Osteoblast (primary cell): ENCODE measurements around the genes MAST1, FARSA and LYL1.

- CAGE, long polyA plus RNA, result no peak
- RRBS, result no CpG with 5 or more reads among the region's 2 CpGs
These were observed 885 bp downstream of the ZNF136 start for GRCh38 chr19:12163791-12164171.

GRCh38 chr19:12266321-12266779 is 28.3 kb downstream of the ZNF44 start:
- CAGE, long polyA plus RNA, result no peak
- RRBS, result no CpG with 5 or more reads among the region's 17 CpGs

- CAGE, long polyA plus RNA, result no peak
- RRBS, result no CpG with 5 or more reads among the region's 16 CpGs
These were observed 6.1 kb upstream of the WDR83OS start for GRCh38 chr19:12675152-12675949.

GRCh38 chr19:12681033-12681701 is 513 bp downstream of the DHPS start:
- CAGE, long polyA plus RNA, result no peak
- RRBS, result 1% methylated on average over 15 of the region's 38 CpGs

DNA sequence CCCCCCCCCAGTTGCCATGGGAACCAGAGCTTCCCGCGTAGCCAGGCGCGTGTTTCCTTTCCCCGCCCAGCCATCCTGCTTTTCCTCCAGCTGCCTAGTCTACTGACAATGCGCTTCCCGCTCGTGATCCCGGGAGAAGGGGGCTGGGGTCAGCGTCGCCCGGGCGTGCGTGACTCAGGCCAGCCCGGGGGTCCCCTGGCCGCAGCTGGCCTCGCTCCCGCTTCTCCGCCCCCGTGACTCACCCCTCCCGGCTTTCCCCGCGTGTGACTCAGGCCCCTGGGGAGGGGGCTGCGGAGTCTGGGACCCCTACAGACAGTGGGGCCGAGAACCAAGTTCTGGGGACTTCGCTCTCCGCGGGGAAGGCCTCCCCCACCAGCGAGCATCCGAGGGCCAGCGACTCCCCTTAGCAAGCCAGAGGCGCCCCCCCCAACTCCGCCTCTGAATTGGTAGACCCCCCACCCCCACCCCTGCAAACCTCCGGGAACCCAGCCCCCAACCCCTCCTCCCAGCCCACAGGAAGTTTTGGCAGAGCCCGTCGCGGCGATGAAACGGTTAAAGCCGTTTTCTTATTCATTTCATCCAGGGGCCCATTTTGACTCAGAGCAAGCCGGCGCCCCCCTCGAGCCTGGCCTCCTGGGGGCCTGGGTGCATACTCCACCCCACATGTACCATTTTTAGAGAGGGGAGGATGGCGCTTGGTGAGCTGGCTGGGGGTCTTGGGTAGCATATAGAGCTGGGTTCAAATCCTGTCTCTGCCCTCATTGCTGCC is 7.7 kb upstream of the HOOK2 start:
- CAGE, long polyA plus RNA, result no peak
- RRBS, result 2% methylated on average over 7 of the region's 44 CpGs

DNA sequence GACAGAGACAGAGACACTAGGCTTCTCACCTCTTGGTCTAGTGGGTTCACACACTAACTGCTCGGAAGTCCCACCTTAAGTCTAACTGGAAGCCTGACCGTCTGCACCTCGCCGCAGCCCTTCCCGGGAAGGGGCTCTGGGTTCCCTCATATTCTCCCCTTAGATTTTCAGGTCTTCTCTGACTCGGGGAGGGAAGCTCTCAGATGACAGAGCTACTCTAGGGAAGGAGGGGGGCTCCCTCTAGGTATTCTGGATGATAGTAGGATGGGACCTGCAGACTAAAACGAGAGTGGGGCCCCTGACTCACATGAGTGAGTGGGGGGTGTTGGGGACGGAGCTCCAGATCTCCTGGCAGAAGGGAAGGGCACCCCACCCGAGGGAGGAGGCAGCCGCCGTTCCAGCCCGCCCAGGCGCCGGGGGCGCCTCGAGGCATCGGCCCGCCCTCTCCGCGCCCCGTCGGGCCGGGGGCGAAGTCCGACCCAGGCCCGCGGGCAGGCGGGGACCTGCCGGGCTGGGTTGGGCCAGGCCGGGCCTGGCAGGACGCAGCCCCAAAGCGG is 2.0 kb upstream of the JUNB start:
- CAGE, long polyA plus RNA, result no peak
- RRBS, result 2% methylated on average over 19 of the region's 32 CpGs

- CAGE, long polyA plus RNA, result no peak
- RRBS, result under 1% methylated on average over 12 of the region's 15 CpGs
These were observed 157 bp downstream of the JUNB start for GRCh38 chr19:12791582-12791704.

DNA sequence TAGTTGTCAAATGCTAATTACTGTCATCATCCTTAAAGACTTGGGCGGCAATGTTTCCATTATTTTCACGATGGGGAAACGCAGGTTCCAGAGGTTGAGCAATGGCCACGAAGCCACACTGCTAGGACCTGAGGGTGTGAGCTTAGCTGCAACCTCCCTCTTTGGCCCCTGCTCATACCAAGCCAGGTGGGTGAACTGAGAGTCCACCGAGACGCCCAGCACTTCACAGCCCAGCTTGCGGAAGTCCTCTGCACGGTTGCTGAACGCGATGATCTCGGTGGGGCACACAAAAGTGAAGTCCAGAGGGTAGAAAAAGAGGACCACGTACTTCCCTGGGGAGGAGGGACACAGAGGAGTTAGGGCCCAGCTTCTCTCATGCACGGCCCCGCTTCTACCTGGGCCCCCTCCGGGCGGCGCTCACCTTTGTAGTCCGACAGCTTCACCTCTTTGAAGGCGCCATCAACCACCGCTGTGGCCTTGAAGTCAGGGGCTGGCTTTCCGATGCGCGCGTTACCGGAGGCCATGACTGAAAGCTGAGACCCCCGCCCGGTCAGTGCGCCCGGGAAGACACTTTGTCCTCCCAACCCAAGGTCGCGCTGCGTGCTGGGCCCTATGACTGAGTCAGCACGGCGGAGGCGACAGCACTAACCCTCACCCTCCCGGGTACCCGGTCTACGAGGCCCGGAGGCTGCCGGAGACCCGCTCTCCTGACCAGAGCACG is 702 bp downstream of the PRDX2 start:
- CAGE, long polyA plus RNA, result no peak
- RRBS, result 6% methylated on average over 19 of the region's 42 CpGs

DNA sequence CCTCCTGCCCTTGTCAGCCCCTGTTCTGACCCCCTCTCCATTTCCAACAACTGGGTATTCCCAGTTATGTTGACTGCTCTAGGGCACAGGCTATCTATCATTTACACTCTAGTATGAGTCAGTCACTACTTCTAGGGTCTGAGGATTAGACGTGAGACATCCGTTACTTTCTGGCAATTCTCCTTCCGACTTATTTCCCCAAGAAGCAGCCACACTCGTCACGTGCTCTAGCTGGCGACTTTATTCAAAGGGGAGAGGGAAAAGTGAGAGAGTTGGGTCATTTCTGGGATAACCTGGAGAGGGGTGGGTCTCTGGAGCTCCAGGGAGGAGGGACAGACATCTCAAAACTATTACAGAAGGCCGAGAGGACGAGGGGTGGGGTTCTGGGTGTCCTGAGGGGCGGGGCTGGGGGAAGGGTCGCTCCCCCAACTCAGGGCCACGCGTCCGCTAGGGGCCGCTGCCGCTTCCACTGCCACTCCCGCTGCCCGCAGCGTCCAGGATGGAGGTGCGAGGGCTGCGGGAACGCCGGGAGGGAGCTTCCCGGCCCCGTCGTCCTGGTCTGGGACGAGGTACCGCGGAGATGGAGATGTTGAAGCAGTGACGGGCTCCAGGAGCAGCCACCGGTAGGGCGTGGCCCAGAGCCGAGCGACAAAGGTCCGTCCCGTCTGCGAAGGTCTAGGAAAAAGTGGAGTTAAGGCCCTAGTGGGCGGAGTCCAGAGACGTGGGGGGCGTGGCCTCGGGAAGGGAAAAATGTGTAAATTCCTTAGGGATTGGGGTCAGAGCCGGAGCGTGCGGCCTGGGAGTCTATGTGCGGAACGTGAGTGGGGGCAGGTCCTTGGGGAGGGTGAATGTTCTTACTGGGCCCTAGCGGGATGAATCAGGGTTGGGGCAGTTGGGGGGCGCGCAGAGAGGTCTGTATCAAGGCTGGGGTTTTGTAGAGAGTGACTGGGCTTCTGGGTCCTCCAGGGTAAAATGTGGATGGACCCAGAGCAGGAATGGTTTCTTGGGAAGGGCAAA is 8.8 kb downstream of the RTBDN start:
- CAGE, long polyA plus RNA, result no peak
- RRBS, result 4% methylated on average over 8 of the region's 48 CpGs

DNA sequence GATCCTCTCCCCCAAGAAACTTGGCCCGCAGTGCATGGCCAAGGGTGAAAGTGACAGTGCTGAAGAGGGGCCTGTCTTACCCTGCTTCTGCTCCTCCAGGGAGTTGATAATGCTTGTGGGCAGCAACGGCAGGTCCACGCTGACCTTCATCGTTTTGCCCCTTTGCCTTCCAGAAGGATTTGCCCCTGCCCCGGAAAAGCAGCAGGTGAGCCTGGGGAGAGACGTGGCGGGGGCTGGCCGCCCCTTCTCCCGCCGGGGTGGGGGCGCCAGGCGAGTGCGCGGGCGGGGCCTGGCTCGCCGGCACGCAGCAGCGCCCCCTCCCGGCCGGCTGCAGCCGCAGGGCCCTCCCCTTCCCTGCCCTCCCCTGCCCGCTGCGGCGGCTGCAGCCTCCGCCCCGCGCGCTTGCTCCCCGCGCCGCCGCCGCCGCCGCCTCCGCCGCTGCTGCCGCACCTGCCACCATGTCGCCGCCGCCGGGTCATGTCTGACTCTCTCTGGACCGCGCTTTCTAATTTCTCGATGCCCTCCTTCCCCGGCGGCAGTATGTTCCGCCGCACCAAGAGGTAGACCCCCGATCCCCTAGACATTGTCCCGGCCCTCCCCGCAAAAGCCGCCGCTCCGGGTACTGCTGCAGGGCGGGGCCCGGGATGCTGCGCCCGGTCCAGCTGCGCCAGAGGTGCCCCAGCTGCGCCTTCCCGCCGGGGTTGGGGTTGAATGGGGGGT is at the start of gene MAST1:
TSS of gene MAST1 (plus strand) at position 420 of the 720 bp plus-strand sequence.
- CAGE, long polyA plus RNA, result no peak
- RRBS, result 2% methylated on average over 28 of the region's 64 CpGs

GRCh38 chr19:12932759-12933922 is at the start of gene FARSA:
FARSA (minus strand) TSS chr19:12933711.
- CAGE, long polyA plus RNA, result no peak
- RRBS, result 3% methylated on average over 13 of the region's 59 CpGs

DNA sequence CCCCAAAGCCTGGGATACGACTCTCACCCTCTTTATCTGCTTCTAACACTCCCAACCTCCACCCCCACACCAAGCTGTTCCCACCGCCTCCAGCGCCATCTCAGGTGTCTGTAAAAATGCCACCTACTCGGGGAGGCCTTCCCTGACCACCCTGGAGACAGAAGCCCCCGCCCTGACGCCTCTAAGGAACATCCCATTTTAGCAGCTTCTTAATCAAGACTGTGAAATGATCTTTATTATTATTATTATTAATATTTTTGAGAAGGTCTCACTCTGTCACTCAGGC is 3.7 kb upstream of the DAND5 start:
- CAGE, long polyA plus RNA, result no peak
- RRBS, result no CpG with 5 or more reads among the region's 6 CpGs

DNA sequence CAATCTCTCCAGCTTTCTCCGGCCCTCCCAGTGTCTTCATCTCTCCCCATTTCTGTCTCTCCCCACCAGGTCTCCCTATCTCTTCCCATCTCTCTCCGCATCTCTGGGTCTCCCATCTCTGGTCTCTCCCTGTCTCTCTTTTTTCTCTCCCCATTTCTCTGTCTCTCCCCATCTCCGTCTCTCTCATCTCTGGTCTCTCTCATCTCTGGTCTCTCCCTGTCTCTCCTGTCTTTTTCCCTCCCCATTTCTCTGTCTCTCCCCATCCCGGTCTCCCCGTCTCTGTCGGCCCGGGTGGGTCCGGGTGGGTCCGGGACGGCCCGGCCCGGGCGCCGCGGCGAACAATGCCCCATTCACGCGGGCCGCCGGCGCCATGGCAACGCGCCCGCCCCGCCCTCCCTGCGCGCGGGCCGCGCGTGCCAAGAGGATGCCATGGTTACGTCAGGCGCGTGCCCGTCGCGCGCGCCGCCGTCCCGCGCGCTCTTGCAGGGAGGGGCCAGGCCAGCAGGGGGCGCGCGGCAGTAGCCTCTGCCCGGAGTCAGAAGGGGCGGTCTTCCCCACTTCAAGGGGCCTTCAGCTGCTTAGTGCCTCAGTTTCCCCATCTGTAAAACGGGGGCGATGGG is 11.9 kb upstream of the NFIX start:
- CAGE, long polyA plus RNA, result no peak
- RRBS, result 2% methylated on average over 9 of the region's 51 CpGs

- CAGE, long polyA plus RNA, result no peak
- RRBS, result 39% methylated on average over 2 of the region's 27 CpGs
These were observed 7.3 kb downstream of the NFIX start for GRCh38 chr19:13002455-13003127.

DNA sequence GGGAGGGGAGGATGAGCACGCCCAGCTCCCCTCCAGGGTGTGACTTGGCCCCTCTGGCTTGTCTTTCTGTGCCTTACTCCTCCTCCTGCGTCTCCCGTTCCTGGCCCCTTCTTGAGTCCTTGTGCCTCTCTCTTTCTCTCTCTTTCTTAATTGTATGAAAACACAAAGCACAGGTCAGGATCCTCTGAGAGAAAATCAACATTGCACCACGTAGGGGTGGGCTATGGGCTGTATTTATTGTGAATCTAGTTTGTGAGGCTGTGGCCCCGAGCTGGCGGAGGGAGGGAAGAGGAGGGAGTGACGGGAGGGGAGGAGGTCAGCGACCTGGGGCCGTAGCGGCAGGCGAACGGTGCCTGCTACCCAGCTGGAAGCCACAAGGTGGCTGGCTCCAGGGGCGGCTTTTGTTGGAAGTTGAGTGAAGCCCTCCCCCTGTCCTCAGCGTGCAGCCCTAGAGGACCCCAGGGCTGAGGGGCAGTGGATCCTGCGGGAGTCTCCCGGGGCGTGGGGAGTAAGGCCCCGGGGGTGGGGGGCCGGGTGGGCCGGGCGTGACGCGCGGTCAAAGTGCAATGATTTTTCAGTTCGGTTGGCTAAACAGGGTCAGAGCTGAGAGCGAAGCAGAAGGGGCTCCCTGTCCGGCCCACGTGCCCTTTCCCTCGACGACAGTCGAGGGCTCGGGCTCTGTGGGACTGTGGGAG is 6.4 kb downstream of the LYL1 start:
- CAGE, long polyA plus RNA, result no peak
- RRBS, result no CpG with 5 or more reads among the region's 32 CpGs

GRCh38 chr19:13102201-13103239 is at the start of gene LYL1:
LYL1 (minus strand) TSS chr19:13102858.
- CAGE, long polyA plus RNA, result no peak
- RRBS, result 7% methylated on average over 26 of the region's 55 CpGs

DNA sequence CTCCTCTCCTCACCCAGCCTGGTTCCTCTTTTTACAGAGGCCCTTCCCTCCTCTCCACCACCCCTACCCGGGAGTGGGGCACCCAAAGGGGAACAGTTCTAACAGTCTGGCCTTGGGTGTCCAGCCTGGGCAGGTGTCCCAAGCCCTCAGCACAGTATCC is 462 bp upstream of the LYL1 start:
- CAGE, long polyA plus RNA, result no peak
- RRBS, result 25% methylated on average over 1 of the region's 1 CpG

DNA sequence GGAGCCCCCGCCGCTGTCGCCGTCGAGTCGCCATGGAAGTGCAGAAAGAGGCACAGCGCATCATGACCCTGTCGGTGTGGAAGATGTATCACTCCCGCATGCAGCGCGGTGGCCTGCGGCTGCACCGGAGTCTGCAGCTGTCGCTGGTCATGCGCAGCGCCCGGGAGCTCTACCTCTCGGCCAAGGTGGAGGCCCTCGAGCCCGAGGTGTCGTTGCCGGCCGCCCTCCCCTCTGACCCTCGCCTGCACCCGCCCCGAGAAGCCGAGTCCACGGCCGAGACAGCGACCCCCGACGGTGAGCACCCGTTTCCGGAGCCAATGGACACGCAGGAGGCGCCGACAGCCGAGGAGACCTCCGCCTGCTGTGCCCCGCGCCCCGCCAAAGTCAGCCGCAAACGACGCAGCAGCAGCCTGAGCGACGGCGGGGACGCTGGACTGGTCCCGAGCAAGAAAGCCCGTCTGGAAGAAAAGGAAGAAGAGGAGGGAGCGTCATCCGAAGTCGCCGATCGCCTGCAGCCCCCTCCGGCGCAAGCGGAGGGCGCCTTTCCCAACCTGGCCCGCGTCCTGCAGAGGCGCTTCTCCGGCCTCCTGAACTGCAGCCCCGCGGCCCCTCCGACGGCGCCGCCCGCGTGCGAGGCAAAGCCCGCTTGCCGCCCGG is 3.1 kb downstream of the IER2 start:
- CAGE, long polyA plus RNA, result no peak
- RRBS, result 2% methylated on average over 36 of the region's 76 CpGs

GRCh38 chr19:13207630-13208352 is 57.6 kb downstream of the IER2 start:
- CAGE, long polyA plus RNA, result no peak
- RRBS, result 7% methylated on average over 29 of the region's 46 CpGs

DNA sequence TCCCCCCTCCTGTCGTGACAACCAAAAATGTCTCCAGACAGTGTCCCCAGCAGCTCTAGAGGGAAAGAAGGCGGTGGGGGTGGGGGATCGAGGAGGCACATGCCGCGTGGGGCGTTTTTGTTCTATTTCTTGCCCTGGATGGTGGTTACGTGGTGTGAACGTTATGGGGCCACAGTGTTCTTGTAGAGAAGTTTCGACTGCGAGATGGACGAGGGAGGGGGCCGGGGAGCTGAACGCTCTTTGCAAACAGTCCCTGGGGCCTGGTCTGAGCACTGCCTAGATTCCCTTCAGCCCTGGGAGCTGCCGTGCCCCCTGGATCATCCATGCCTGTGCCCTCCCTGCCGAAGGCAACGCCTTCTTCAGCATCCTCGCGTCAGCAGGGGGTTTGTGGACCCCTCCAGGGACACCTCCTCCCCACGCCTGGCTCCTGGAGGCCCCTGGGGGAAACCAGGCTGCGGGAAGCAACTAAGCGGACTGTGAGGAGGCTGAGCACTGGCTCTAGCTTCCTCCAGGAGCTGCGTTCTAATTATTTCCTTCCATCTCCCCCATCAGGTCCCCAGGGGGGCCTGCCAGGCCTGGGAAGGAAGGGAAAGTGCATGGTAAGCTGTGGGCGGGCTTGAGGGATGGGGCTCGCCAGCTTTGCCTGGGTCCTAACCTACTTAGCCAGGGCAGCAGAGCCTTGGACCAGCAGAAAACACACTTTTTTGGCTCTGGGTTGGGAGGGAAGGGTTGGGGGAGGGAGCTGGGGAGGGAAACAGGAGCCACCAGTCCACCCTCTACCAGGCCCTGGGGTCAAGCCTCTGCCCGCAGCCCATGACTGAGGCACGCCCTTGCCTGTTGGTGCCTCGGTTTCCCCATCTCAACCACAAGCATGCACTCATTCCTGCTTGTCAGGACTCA is 131.6 kb downstream of the IER2 start:
- CAGE, long polyA plus RNA, result no peak
- RRBS, result no CpG with 5 or more reads among the region's 27 CpGs